Occipital lobe (tissue), 2 donors: Measurements from ENCODE around the genes DBP, PPP1R15A, RUVBL2, CGB5 and KASH5.

DNA sequence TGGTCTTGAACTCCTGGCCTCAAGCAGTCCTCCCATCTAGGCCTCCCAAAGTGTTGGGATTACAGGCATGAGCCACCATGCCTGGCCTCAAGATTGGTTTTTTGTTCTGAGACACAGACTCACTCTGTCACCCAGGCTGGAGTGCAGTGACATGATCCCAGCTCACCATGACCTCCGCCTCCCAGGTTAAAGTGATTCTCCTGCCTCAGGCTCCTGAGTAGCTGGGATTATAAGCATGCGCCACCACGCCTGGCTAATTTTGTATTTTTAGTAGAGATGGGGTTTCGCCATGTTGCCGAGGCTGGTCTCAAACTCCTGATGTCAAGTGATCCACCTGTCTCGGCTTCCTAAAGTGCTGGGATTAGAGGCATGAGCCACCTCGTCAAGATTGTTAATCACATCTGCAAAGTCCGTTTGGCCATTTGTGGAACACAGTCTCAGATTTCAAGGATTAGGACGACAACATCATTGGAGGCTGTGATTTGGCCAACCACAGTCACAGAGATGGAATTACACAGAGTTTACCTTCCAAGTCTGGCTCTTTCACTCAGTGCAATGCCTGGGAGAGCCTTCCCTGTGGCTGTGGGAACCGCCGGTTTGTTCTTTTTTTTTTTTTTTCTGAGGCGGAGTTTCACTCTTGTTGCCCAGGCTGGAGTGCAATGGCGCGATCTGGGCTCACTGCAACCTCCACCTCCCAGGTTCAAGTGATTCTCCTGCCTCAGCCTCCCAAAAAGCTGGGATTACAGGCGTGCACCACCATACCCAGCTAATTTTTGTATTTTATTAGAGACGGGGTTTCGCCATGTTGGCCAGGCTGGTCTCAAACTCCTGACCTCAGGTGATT is 17.8 kb downstream of the SULT2B1 start:
- RAMPAGE, long total RNA, result no peak

DNA sequence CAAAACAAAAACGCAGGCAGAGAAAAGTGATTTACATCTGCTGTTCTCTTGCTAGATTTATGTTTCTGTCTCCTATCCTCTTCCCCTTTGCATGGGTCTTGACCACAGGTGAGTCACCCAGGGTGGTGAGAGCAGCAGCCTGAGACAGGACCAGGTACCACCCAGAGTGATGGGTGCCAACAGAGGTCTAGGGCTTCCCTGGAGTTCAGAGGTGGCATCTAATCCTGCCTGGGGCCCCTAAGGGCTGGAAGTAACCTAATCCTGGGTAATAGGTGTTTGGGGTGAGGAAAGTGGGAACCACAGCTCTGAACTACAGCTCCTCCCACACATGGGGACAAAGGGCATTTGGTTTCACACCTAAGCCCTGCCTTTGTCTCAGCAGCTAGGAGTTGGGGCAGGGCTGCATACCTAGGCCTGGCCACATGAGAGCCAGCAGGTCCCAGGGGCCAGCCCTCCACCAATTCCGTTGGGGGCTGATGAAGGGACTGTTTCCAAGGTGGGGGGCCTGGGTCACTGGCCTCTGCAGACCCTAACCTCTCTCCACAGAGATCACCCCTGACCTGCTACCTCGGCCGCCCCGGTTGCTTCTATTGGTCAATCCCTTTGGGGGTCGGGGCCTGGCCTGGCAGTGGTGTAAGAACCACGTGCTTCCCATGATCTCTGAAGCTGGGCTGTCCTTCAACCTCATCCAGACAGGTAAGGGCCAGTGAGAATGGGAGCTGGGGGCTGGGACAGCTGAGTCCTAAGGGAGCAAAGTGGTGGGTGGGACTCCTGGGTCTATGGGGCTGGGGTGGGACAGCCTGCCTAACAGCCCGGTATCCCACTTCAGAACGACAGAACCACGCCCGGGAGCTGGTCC is 8.1 kb downstream of the SPHK2 start:
- RAMPAGE, long total RNA, result no peak

- RAMPAGE, long total RNA, result no peak
Measured at GRCh38 chr19:48629466-48630670, 7.3 kb downstream of the DBP start.

DNA sequence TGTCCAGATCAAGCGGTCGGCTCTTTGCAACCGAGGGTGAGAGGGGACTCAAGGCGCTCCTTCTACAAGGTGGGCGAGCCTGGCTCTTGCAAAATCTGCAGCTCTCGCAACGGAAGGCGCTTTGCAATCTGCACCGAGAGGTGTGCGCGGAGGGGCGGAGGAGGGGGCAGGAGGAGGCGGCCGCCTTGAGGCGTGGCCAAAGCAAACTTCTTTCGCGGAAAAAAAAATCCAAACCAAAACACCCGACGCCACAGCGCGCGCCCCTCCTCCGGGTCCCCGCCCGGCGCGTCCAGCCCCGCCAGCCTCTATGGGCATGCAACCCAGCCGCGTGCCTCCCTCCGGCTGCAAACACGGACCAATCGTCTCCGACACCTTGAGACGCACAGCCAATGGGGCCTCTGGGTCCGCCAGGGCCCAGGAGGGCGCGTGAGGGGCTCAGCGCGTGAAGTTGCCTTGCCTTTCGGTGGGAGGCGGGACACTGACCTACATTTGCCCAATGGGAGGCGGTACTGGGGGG is at the start of gene DBP:
DBP (minus strand) TSS at position 146 of the 517 bp plus-strand sequence.
- RAMPAGE, long total RNA, result no peak

DNA sequence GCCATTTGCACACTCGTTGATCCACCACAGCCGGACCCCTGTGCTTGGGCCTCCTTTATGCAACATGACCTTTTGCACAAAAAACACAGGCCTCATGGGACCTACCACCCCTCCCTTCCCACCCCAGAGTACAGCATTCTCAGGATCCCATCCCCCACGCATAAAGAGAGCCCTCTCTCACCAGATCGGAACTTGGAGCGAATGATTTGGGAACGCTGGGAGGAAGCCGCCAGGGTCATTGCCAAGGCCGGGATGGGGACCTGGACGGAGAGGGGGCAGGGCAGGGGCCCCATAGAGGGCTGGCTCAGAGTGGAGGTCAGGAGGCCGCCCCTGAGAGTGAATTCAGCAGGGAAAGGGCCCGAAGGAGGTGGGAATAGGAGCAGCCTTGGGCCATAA is 734 bp downstream of the MAMSTR start:
- RAMPAGE, long total RNA, result no peak

DNA sequence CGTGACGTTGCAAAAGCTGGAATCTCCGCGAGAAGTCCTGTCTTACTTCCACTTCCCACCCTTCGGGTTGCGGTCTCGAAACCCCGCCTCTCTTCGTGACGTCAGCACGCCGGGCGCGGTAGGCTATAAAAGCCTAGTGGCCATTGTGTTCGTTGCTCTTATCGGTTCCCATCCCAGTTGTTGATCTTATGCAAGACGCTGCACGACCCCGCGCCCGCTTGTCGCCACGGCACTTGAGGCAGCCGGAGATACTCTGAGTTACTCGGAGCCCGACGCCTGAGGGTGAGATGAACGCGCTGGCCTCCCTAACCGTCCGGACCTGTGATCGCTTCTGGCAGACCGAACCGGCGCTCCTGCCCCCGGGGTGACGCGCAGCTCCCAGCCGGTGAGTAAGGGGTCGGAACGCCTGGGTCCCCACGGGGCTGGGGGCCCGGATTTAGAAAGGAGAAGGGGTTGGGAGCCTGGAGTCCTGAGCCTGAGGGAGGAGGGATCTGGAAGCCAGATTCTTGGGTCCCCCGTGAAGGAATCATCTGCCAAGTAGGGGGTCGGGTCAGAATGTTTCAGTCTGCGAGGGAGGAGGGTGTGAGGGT is at the start of gene PPP1R15A:
PPP1R15A (plus strand) TSS at position 155 of the 590 bp plus-strand sequence.
- RAMPAGE, long total RNA, result no peak

- RAMPAGE, long total RNA, result no peak
Measured at GRCh38 chr19:48873126-48873649, 967 bp downstream of the PPP1R15A start.

DNA sequence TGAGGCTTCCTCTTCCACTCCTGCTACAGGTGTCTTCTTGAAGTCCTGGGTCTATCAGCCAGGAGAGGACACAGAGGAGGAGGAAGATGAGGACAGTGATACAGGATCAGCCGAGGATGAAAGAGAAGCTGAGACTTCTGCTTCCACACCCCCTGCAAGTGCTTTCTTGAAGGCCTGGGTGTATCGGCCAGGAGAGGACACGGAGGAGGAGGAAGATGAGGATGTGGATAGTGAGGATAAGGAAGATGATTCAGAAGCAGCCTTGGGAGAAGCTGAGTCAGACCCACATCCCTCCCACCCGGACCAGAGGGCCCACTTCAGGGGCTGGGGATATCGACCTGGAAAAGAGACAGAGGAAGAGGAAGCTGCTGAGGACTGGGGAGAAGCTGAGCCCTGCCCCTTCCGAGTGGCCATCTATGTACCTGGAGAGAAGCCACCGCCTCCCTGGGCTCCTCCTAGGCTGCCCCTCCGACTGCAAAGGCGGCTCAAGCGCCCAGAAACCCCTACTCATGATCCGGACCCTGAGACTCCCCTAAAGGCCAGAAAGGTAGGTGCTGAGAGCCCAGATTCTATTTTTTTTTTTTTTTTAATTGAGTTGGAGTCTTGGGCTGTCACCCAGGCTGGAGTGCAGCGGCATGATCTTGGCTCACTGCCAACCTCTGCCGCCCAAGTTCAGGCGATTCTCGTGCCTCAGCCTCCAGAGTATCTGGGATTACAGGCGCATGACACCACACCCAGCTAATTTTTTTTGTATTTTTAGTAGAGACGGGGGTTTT is 2.3 kb downstream of the PPP1R15A start:
- RAMPAGE, long total RNA, result no peak

DNA sequence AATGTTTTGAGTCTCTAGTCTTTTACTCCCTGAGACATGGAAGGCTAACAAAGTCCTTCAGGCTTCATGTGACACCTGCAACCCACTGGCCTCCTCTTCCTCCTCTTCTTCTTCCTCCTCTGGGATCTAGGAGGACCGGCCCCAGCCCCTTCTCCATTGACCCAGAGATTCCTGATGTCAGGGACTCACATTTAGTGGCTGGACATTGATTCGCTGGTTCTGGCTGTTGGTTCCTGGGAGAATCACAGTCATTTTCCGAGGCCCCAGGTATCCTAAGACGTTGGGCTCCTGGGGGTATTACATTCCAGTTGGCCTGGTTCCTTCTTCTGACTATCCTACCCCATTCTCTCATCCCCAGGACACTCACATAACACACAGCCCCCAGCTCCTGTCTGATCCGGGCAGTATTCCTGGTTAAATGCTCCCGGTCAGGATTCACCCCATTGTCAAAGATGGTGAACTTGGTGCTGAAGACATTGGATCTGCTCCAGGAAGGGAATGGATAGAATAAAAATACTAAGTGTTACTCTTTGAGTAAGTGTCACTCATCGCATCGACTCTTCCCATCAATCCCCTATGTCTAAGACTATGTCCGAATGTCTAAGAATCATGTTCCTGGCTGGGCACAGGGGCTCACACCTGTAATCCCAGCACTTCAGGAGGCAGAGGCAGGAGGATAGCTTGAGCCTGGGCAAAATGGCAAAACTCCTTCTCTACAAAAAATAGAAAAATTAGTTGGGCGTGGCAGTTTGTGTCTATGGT is 11.5 kb downstream of the PPP1R15A start:
- RAMPAGE, long total RNA, result no peak

GRCh38 chr19:48905548-48906262 is 5.6 kb downstream of the NUCB1 start:
- RAMPAGE, long total RNA, result no peak

DNA sequence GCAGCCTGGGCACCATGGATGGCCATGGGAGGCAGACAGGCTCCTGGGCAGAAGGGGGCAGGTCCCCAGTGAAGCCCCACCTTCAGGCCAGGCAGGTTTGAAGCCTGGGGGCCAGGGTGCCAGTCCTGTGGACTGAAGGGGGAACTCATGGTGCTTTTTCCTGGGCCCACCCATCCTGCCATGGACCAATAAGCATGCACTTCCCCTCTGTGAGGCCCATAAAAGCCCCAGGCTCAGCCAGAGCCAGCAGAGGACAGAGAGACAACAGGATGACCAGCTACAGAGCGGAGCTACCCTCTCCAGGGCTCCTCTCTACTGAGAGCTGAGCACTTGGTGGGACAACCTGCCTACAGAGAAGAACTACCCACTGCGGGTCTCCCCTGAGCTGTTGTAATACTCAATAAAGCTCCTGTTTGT is 7.6 kb upstream of the BAX start:
- RAMPAGE, long total RNA, result no peak

GRCh38 chr19:48993432-48994009 is at the start of gene RUVBL2:
Gene RUVBL2 (plus strand): TSS chr19:48993887.
- RAMPAGE, long total RNA, result start-site peak on the plus strand at chr19:48993882-48993905, 834 and 929 reads in 2 replicates

- RAMPAGE, long total RNA, result no peak
Measured at GRCh38 chr19:49017534-49018645, 999 bp upstream of the LHB start.

DNA sequence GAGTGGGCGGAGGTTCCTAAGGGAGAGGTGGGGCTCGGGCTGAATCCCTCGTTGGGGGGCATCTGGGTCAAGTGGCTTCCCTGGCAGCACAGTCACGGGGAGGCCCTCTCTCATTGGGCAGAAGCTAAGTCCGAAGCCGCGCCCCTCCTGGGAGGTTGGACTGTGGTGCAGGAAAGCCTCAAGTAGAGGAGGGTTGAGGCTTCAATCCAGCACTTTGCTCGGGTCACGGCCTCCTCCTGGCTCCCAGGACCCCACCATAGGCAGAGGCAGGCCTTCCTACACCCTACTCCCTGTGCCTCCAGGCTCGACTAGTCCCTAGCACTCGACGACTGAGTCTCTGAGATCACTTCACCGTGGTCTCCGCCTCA is at the start of gene CGB5:
CGB5 (plus strand) TSS at position 209 of the 368 bp plus-strand sequence.
- RAMPAGE, long total RNA, result no peak

- RAMPAGE, long total RNA, result no peak
Measured at GRCh38 chr19:49055734-49056478, 1.6 kb downstream of the CGB7 start.

GRCh38 chr19:49130196-49130679 is 10.9 kb downstream of the PPFIA3 start:
- RAMPAGE, long total RNA, result no peak

DNA sequence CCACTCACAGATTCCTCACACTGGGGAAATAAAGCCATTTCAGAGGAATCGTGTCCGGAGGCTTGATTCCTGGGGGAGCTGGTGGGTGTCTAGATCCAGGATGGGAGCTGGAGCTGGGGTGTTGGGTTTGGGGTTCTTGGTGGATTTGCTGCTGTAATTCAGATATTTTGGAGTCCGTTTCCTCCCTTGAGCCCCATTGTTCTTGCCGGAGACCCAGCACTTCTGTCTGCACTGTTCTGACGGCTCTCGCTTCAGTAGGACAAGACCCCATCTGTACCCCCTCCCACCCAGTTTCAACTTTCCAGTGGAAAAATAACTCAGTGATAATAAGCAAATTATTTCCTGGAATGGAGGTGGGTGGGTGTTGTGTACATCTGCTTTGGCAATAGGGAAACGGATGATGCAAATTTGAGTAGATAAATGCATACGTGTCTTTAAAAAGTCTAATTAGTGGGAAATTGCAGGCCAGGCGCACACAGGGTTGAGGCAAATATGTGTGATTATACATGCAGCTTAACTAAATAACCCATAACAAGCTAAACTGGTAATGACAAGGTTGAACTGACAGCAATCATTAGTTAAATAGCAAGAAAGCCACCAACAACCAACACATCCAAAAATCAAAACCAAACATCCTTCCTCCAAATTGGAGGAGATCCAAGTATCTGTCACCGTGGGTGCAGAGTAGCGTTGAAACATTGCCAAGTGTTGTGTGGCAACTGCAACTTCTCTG is 54.4 kb downstream of the TRPM4 start:
- RAMPAGE, long total RNA, result no peak

GRCh38 chr19:49337537-49338230 is 2.5 kb downstream of the CD37 start:
- RAMPAGE, long total RNA, result no peak

- RAMPAGE, long total RNA, result no peak
Measured at GRCh38 chr19:49388000-49388442, at the start of gene KASH5. Gene KASH5 (plus strand): TSS chr19:49388249.

GRCh38 chr19:49399842-49400407 is 11.9 kb downstream of the KASH5 start:
- RAMPAGE, long total RNA, result no peak